Fallopian tube (tissue), 1 donor: ENCODE results near the genes TMEM223, SLC3A2, SLC22A8 and PLAAT3.

DNA sequence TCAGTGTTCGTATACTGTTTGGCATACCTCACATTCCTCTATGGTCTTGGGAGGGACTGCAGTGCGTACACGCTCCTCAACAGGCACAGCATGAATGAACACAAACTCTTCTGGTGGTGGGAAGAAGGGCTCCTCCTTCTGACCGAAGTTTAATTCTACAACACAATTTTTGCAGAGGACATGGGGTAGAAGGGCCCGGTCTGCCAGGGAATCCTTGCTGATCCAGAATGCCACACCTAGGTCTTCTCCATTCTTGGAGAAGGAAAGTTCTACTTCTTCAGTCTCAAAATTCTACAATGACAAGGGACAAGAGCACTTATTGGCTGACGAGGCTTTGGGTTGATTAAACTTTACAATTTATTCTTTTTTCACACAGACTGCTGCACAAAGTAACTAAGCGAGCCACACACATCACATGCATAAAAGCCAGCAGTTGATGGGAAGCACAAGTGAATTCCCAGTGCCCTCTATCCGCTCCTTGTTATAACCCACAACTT is 5.1 kb downstream of the HNRNPUL2 start:
- PRO-cap = no peak

- PRO-cap = bidirectional peak, plus-strand start at chr11:62786725, minus-strand start at chr11:62786664
Observed at GRCh38 chr11:62786288-62787082, 717 bp upstream of the TMEM179B start.

- PRO-cap = bidirectional peak, plus-strand start at chr11:62792321, minus-strand start at chr11:62792007
Observed at GRCh38 chr11:62791602-62792700, at the start of gene TMEM223. Gene TMEM223, minus strand, starts transcription at chr11:62792006.

GRCh38 chr11:62840694-62841173 is 1.3 kb upstream of the WDR74 start:
- PRO-cap = bidirectional peak, plus-strand start at chr11:62840885, minus-strand start at chr11:62840478

DNA sequence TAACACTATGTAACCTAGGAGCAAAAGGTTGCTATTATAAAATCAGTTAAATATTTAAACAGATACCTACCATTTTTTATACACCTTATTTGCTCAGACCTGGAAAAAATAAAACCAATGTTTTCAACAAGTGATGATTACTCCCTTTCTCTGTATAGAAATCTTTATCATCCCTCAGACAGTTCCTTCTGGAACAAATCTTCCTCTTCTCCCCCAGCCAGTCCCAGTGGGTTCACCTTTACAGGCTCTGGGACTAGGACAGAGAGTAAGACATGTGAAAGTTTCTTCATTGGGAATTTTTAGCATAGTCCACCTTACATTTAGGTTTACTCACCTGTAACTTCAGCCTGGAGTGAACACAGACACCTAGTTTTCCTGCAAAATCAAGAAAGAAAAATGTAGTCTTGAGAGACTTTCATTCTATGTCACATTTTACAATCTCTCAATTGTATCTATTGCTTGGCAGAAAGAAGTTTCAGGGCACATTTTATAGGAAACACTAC is 13.4 kb upstream of the WDR74 start:
- PRO-cap = no peak

DNA sequence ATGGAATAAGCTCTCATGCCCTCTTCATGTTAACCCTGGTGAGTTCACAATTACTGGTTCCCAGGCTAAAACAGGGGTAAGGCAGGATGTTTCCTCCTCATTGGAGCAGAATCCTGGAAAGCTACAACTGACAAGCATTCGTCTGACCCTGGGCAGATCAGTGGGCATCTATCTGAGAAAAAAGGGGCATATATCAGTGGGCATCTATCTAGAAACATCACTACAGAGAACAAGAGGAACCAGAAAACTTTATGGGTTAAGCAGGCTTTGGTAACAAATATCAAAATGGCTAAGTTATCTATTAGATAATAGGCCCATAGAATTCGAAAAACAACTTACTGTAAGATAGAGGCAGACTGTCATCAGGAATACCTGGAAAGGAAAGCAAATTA is 14.8 kb upstream of the WDR74 start:
- PRO-cap = no peak

- PRO-cap = bidirectional peak, plus-strand start at chr11:62880896, minus-strand start at chr11:62880760
Observed at GRCh38 chr11:62880631-62881201, at the start of gene SLC3A2. Gene SLC3A2, plus strand, starts transcription at chr11:62880896.

GRCh38 chr11:62881202-62882295 is 853 bp downstream of the SLC3A2 start:
- PRO-cap = bidirectional peak, plus-strand start at chr11:62881421, minus-strand start at chr11:62881372; bidirectional peak, plus-strand start at chr11:62881699, minus-strand start at chr11:62881567

- PRO-cap = no peak
Observed at GRCh38 chr11:62889291-62890541, 9.0 kb downstream of the SLC3A2 start.

DNA sequence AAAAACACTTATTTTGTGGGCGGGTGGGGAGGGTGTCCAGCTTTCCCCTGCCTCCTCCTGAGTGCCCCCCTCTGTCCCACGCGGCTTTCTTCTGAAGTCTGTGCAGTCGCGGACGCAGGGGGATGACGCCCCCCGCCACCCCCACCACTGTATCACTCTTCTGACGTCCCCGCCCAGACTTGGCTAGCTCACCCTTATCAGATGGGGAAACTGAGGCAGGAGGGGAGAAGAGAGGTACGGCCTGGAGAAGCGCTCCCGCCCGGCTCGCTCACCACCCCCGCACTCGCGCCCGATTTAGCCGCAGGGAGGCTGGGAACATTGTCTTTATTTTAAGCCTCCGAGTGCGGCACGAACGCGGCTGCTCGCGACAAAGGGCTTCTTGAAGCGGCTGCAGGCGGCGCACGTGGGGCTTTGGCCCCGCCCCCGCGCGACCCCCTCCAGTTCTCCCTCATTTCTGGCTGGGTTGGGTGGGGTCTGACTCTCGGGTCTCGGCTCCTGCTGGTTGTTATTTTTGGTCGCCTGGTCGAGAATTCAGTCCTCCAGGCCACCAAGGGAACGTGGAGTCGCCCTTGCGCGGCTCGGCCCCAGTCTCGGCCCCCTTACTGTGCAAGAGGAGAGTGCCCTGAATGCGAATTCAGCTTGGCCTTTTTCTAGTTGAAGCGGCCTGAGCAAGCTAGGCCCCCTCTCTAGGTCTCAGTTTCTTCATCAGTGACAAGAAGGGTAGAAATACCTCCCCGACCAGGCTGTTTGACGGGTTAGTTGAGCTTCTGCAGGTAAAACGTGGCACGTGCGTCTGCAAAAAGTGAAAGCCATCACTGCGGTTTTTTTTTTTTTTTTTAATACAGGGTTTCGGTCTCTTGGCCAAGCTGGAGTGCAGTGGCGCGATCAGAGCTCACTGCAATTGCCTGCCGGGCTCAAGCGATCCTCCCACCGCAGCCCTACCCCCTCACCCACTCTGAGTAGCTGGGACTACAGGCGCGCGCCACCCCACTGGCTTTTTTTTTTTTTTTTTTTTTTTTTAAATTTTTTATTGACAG is 2.6 kb upstream of the CHRM1 start:
- PRO-cap = no peak

- PRO-cap = no peak
Observed at GRCh38 chr11:63015491-63016075, at the start of gene SLC22A8. Gene SLC22A8, minus strand, starts transcription at chr11:63015841.

DNA sequence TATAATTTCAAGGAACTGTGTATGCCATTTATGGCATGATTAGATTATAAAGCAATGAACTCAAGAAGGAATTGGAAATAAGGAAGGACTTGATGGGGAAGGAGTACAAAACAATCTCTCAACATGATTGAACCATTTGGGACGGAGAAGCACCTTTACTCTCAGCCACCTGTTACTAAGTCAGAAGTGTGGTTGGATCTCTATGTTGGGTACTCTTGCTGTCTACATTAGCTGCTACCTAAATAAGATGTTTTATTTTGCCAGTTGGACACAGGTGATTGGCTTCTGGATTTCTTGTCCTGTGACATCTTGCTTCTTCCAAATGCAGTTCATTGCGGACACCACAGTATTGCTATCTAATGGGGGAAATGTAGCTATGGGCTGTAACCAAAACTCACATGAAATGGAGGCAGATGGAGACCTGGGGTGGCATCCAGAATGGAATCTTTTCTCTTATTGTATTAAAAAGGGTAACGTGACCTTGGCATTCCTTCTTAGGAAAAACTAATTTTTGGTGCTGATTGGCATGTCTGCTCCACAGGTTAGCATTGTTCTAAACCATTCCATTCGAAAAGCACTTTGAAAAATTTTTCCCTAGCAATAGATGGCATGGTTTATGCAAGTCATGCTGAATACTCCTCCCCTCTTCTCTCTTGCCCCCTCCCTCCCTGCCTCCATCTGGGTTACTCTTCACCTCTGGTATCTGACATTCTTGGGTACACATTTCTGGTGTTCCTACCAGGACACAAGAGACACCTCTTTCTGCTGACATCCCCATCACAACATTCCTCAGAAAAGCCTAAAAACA is 1.2 kb upstream of the SLC22A25 start:
- PRO-cap = no peak

DNA sequence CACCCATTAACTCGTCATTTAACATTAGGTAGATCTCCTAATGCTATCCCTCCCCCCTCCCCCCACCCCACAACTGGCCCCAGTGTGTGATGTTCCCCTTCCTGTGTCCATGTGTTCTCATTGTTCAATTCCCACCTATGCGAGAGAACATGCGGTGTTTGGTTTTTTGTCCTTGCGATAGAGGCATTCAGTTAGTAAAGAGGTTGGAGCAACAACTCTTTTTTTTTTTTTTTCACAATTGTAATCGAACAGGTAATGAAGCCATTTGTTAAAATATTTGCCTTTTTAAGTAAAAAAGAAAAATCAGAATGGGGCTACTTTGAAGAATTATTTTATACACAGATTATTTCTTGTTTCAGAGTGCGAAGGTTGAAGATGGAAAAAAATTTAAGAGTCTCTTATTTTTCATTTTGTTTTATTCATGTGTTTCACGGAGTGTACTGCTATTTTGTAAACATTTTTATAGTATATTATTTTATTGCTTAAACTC is 2.2 kb upstream of the SLC22A25 start:
- PRO-cap = no peak

- PRO-cap = no peak
Observed at GRCh38 chr11:63247543-63248170, 4.3 kb upstream of the SLC22A25 start.

DNA sequence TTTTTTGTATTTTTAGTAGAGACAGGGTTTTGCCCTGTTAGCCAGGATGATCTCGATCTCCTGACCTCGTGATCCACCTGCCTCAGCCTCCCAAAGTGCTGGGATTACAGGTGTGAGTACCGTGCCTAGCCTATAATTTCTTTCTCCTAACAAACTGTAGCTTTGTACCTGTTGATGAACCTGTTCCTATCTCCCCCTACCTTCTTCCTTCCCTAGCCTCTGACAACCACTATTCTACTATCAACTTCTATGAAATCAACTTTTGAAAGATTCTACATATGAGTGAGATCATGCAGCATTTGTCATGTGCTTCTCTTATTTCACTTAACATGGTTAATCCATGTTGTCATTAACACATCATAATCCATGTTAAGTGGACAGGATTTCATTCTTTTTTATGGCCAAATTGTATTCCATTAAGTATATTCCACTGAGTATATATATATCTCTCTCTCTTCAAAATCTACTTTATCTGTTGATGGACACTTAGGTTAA is 16.4 kb downstream of the SLC22A10 start:
- PRO-cap = no peak

DNA sequence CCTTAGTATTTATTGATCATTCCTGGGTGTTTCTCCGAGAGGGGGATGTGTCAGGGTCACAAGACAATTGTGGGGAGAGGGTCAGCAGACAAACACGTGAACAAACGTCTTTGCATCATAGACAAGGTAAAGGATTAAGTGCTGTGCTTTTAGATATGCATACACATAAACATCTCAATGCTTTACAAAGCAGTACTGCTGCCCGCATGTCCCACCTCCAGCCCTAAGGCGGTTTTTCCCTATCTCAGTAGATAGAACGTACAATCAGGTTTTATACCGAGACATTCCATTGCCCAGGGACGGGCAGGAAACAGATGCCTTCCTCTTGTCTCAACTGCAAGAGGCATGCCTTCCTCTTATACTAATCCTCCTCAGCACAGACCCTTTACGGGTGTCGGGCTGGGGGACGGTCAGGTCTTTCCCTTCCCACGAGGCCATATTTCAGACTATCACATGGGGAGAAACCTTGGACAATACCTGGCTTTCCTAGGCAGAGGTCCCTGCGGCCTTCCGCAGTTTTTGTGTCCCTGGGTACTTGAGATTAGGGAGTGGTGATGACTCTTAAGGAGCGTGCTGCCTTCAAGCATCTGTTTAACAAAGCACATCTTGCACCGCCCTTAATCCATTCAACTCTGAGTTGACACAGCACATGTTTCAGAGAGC is 8.3 kb upstream of the PLAAT4 start:
- PRO-cap = no peak

DNA sequence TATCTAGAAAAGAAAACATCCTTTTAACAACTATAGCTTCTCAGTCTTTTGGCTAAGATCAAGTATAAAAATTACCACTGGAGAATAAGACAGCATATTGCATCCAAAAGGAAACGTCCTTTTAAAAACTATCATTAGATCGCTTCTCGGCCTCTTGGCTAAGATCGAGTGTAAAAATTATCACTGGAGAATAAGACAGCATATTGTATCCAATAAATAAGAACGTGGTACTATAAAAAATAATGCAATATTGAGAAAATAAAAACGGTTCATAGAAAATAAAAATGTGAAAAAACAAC is 14.4 kb upstream of the PLAAT2 start:
- PRO-cap = no peak

DNA sequence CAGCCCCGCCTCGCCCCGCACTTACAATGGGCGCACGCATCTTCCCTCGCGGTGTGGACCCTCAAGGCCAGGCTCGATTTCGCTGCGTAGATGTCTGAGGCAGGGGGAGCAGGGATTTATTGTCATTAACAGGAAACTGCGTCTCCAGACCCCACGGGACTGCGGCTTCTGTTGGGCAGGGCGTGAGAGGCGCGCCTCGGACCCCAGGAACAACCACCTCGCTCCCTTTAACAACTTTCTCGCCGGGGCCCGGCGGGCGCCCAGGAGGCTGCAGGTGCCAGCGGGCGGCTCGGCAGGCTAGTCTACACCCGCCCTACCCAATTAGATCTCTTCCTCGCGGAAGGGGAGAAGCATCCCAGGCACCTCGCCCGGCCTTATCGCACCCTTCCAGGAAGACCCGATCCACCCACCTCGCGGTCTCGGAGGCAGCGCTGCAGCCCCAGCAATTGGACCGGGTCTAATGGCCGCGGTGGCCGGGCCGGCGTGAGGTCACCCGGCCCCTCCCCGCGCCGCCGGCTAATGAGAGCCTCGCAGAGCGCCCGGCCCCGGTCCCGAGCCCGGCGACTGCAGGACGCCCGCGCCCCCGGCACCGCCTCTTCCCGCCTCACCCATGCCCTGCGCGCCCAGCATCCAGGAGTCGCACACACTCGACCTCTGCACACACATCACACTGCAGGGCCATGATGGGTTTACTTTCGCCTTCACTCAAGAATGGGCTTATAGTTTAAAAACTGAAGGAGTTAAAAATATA is at the start of gene PLAAT3:
PLAAT3 (minus strand) TSS at position 459 of the 751 bp plus-strand sequence.
- PRO-cap = bidirectional peak, plus-strand start at position 640 of the sequence, minus-strand start at position 462 of the sequence

- PRO-cap = no peak
Observed at GRCh38 chr11:63628740-63629589, 14.7 kb upstream of the PLAAT3 start.

- PRO-cap = no peak
Observed at GRCh38 chr11:63670296-63670642, 907 bp downstream of the ATL3 start.